Bronchus (tissue), 1 donor: ENCODE measurements around a stretch of chr21.

DNA sequence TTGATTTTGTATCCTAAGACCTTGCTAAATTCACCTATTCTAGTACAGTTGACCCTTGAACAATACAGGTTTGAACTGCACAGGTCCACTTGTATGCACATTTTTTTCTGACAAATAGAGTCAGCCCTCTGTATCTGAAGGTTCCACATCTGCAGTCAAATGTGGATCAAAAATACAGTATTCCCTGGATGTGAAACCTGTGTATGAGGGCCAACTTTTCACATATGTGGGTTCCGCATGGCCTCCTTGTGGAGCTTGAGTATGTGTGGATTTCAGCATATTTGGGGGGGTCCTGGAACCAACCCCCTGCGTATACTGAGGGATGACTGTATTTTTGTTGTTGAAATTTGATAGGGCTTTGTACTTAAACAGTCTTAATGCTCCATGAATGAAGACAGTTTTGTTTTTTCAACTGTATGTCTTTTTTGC lies 133.2 kb downstream of the DYRK1A start:
- PRO-cap: no peak

GRCh38 chr21:37512037-37512713 lies 145.6 kb downstream of the DYRK1A start:
- PRO-cap: no peak

DNA sequence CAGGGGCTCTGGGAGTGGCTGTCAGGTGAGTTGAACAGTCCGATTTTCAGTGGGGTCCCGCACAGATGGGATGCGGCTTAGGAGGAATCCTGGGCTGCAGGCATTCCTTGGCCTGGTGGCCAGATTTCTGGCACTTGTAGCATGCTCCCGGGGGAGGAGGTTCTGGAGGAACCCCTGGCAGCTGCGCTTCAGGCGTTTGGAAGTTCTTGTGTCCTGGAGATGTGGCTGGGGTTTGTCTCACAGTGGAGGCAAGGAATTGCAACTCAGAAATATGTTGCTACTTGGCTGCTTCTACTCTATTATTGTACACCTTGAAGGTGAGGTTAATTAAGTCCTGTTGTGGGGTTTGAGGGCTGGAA lies 223.7 kb downstream of the DYRK1A start:
- PRO-cap: no peak

GRCh38 chr21:37704965-37705164 lies 211.4 kb downstream of the KCNJ6 start:
- PRO-cap: no peak

- PRO-cap: no peak
These were observed 135.5 kb upstream of the KCNJ15 start for GRCh38 chr21:38121183-38121782.

GRCh38 chr21:38195817-38196621 lies 60.8 kb upstream of the KCNJ15 start:
- PRO-cap: no peak

DNA sequence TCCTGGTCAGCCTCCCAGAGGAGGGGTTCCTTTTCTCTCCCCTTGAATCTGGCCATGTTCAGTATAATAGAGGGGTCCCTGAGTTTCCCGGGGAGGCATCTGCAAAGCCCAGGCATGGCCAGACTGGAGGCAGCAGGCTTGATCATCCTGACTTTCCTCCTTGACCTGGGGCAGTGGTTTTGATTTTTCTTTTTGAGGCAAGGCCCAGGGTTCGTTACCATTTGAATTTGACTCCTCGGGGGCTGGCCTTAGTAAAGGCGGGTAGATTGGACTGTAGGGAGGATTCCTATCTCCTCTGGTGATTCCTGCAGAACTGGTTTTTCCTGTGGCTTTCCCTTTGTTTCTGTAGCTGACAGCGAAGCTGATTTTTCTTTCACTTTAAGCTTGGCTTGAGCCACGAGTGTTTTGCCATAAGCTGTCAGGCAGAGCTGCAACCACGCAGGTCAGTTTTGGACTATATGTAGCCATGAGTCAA lies 28.8 kb upstream of the KCNJ15 start:
- PRO-cap: no peak

GRCh38 chr21:38296285-38296988 lies 39.6 kb downstream of the KCNJ15 start:
- PRO-cap: no peak

DNA sequence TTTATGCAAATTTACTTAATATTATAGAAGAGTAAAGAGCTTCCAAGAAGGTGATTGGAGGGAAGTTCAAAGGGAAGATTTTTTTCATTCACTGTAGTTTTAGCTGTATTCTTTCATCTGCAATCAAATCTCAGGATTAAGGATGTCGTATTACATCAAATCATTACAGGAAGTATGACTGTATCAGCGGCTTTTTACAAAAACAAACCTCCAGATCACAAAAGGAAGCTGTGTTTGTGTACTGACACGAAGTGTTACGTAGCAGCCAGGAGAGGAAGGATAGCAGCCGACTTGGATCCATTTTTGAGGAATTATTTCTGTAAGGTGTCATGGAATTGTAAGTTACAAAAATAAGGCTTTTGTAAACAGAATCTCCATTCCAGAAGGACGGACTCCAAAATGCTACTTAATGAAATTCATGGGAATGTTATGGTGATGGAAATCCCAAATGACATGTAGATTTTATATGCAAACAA lies 49.7 kb downstream of the KCNJ15 start:
- PRO-cap: no peak

DNA sequence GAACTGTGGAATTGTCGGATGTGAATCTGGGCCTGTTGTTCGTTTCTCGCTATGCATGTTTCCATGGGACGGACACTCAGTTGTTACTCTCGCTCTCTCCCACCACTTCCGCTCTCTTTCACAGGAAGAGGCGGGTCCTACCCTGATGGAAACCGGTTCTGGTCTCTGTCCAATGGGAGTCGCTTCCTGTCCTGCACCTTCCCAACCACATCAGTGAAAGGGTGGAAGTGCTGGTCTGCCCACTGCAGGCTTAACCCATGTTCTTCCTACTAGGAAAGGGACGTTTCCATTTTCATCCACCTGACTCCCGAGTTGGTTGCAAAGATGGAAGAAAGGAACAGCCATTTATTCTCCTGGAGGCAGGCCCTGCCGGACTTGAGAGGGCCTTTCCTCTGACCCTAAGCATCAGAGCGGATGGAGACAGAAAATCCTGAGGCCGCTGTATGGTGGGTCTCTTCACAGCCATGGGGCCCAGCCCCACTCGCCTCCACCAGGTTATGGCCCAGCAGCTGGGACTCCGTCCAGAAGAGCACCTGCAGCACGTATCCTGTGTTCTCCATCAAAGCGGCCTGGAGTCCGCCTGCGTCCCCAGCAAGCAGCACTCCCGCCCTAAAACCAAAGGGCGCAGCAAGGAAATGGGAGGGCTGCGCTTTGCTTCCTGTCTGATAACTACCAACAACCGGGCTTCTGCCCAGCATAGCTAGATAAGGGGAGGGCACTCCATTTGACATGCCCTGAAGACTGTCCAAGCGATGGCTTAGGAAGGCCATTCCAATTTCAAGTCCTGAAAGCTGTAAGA lies 119.7 kb downstream of the KCNJ15 start:
- PRO-cap: no peak

DNA sequence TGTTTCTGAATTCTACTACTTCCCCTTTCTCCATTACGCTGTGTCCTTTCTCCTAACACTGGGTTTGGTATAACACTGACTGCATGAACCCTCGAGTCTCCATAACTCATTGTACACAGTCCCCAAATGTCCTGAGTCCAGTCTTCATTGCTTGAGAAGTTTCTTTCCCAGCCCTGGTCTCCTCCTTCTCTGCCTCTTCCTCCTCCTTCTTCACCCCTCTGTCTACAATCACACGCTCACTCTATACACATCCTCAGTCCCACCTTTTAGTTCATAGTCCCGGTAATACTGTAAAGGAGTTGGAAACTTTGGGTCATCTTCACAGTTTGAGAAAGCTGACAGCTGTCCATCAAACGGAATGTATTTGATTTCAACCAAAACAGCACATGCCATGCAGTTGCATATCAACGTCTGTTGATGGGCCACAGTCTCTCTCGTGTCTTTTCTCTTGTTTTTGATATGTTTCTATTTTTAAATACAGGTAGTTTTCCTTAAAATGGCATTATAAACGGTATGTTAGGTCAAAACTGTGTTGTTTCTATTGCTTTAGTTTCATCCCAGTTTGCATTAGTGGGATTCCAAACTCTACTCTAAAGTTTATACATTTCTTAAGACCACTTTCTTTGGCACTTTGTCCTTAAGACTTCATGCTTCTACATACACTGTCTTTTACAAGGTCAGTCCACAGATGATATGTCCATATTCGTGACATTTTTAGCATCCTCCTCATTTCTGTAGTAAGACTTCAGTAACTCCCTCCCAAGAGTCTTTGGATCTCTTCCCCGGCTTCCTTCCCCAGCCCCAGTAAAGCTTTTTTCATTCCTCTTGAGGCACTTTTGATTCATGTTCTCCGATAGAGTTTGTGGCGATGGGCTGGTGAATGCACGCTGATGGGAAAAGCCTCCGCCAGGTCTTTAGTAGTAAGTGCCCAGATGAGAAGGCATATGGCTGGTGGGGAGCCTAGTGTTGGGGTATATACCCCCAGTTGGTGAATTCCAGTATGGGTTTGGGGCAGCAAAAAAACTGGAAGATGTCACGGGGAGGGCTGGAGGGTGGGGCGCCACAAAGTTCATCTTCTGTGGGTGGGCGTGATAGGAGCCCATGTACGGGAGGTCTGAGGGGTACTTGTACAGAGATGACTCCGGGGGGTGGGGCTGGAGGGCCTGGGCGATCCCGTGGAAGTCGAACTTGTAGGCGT lies 115.4 kb downstream of the ERG start:
- PRO-cap: no peak

DNA sequence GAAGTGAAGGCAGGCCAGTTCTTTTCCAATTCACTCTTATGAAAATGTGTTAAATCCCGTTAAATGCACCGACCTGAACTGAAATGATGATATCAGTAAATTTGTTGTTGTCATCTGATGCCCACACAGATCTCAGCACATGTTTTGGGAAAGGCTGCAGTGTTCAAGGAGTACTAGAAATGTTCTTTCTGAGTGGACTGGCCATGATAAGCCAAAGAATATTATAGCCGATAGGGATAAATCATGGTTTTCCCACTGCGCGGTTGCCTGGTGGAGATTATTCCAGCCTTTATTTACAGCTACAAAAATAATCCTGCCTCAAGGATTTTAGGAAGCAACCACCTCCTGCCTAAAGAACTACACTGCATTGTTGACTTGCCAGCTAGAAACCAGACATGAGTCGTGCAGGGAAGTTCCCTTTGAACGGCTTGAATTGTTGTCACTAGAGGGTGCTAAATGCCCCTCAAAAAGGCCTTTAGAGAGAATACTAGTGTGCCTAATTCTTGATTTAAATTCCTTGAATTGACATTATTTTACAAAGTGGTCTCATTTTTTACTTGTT lies 7.2 kb upstream of the ERG start:
- PRO-cap: no peak

- PRO-cap: unidirectional peak, minus-strand start at chr21:38770765
These were observed 35.0 kb upstream of the ETS2 start for GRCh38 chr21:38770594-38771206.

- PRO-cap: unidirectional peak, minus-strand start at chr21:38773477
These were observed 32.6 kb upstream of the ETS2 start for GRCh38 chr21:38772935-38773809.

DNA sequence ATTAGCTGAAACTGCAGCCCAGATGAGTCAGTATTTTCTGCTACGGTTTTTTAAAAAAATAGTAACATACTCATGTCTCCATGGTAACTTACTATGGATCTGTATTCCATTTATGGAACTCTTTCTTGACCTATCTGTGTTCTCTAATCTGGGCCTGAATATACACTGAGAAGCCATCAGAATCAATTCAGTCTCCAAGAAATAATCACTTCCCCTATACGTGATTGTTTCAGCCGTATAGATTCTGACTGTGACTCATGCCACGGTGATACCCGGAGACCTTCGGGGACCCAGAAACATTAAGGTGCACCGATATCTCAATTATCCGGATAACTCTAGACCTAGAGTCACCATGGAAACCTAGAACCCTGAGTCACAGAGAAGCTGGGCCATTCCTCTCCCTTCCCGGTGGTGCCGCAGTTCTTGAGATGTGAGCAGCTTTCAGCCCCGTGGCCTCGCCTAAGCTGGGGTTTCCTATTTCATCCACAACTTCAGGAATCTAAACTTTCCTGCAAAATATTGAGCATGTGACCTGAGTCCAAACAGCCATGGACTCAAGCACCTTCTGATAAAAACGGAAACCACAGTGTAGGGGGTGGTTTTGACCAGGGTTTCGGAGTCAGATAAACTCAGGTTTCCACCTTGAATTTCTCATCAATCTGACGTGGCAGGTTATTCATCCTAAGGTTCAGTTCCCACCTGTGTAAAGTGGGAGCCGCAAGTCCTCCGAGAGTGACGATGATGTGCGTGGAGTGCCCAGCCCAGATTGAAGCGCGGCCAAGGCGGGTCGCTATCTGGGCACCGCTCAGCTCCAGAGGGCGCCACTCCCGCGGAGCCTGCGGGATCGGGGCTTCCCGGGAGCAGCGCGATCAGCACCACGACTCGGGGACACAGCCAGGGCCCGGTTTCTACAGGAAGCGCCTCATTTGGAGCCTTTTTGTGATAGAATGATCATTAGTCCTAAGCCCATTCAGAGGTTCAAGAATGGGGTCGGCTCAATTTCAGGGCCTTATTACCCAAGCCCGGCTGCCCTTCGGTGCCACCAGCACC lies 1.0 kb upstream of the ETS2 start:
- PRO-cap: bidirectional peak, plus-strand start at position 419 of the sequence, minus-strand start at position 466 of the sequence; bidirectional peak, plus-strand start at position 841 of the sequence, minus-strand start at position 661 of the sequence

DNA sequence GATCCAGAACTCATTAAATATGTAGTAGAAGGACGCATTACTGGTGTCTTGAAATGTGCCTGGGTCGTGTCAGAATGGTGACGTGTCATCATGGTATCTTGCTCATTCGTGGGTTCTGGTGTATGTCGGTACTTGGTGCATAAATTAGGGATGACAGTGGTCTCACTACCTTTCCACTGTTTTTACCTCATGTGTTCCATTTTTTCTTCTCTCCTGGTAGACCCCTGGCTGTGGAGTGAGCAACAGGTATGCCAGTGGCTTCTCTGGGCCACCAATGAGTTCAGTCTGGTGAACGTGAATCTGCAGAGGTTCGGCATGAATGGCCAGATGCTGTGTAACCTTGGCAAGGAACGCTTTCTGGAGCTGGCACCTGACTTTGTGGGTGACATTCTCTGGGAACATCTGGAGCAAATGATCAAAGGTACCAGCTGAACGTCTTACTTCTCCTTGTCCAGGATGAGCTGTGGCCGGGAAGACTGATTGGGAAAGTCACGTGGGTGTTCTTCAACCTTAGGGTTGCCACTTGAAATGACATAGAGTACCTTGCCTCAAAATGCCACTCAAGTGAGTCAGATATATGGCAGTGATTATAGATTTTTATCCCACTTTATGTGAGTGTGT lies 8.9 kb downstream of the ETS2 start:
- PRO-cap: no peak

- PRO-cap: no peak
These were observed 51.4 kb downstream of the ETS2 start for GRCh38 chr21:38857020-38857692.

DNA sequence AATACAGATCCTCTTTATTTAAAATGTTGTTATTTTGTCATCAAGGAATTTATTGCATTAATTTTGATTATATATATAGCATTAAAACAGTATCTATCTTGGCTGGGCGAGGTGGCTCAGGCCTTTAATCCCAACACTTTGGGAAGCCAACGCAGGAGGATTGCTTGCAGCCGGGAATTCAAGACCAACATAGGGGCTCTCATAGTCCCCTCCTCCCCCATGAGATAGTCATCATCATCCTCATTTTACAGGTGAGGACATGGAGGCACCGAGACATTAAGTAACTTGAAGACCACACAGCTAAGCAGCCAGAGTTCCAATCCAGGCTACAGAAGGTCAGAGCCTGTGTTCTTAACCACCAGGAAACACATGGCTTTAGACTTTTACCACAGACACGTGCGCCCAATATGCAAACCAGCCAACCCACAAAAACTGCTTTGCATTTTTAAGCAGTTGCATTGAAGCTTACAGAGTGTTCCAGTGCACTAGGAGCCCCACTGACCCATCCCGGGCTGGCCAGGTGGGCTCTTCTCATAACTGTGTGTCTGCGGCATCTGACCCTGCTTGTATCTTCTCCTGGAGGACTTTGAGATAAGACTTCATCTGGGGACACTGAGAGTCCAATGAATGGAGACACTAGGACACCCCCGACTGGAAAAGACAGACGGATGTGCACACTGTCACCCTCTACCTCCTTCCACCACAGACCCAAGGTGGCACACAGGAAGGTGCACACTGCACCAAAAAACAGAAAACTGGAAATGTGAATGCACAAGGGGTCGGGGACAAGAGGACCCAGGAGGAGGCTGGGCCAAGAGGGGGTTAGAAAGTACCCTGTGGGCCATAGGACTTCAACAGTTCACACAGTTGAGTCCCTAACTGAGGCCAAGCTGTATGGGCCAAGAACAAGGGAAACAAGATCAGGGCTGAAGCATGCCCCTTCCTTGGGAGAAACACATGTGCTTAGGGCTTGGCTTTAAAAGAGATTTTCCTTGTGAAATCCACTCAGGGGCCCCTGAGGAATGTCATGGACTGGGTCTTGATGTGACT lies 56.4 kb downstream of the ETS2 start:
- PRO-cap: no peak

- PRO-cap: no peak
These were observed 109.9 kb downstream of the ETS2 start for GRCh38 chr21:38915548-38916111.

- PRO-cap: no peak
These were observed 125.0 kb downstream of the ETS2 start for GRCh38 chr21:38930674-38931199.